Ovary (tissue), 7 donors: ENCODE measurements around the gene TOMM20.

- PRO-cap, 7 experiments, result no peak in any of the 7 experiments
- RAMPAGE, long total RNA, 2 experiments, result no peak in any of the 2 experiments
Measured at GRCh38 chr1:234702621-234702885, 92.6 kb upstream of the IRF2BP2 start.

DNA sequence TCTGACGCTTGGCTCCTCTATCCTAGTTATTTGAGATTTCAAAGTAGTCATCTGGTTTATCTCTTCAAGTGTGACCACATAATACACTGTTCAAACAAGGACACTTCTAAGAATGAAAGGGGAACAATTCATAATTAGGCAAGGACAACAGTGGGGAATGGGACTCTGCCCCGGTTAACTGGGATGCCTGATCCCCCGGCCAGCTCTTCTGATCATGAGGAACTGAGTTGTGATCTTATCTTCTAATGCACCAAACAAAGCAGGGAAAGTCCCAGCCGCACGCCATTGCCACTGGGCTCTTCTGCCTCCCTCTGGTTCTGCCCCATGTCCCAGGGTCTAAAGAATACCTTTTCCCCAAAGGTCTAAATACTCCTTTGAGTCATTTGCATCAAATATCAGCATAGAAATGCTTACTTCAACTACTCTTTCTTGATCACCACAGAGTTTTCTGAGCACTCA, 158.2 kb upstream of the IRF2BP2 start:
- PRO-cap, 7 experiments, result no peak in any of the 7 experiments
- RAMPAGE, long total RNA, 2 experiments, result no peak in any of the 2 experiments

DNA sequence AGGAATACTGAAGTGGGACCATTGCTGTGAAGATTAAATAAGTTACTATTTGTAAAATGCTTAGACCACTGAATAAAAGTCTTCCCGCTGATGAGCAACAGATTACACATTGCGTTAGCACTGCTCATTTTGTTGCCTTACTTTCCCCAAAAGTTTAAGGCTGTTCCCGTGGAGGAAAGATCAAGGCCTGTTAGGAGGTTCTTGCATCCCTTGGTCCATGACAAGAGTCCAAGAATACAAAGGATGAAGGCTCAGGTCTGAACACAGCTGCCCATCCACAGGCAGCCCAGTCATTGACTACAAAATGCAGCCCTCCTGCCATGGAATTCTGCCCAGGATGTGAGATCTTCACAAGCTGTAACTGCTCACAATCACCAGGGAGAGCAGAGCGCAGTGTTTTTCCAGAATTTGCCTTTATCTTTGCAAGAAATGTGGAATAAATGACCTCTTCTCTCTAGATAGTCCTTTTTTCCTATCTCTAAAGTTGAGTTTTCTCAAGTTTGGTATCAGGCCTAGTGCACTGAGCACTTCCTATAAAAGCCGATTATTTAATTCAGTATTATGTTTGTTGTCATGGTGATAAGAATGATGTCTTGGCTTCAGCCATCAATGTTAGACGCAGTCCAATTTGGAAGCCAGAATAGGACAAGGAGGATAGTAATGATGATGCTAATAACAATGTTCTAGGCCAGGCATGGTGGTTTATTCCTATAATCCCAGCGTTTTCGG, 246.8 kb upstream of the IRF2BP2 start:
- PRO-cap, 7 experiments, result peak in 2 of 7 experiments; most common plus-strand start position 638 of the sequence (in 2); most common minus-strand start position 522 of the sequence (in 2)
- RAMPAGE, long total RNA, 2 experiments, result no peak in any of the 2 experiments

DNA sequence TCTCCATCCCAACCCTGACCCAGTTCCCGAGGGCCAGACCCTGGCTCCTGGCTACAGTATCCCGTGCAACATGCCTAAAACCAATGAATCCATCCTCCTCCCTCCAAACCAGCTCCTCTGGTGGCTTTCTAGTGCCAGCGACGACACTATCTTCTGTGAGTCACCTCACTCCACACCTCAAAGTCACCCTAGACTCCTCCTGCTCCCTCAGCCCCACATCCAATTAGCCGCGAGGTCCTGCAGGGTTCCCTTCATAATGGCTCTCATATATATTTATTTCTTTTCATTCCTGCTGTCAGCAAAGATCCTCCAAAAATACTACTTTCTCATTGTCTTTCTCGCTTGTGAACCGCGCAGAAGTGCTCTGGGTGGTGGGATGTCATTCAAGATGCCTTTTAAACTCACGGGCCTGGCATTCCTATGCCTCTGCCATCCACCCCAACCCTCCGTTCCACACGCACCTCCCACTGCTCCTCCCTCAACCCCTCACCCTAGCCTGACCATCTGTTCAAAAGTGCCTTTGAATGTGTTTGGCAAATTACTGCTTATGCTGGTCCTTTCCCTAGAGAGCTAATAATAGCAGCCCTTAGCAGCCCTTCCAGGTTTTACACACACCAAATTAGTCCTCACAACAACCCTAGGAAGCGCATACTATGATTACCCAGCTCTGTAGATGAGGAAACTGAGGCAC, 259.0 kb downstream of the TOMM20 start:
- PRO-cap, 7 experiments, result no peak in any of the 7 experiments
- RAMPAGE, long total RNA, 2 experiments, result no peak in any of the 2 experiments

GRCh38 chr1:234894201-234894580, 234.4 kb downstream of the TOMM20 start:
- PRO-cap, 7 experiments, result no peak in any of the 7 experiments
- RAMPAGE, long total RNA, 2 experiments, result no peak in any of the 2 experiments

GRCh38 chr1:234897559-234898093, 231.0 kb downstream of the TOMM20 start:
- PRO-cap, 7 experiments, result no peak in any of the 7 experiments
- RAMPAGE, long total RNA, 2 experiments, result no peak in any of the 2 experiments

GRCh38 chr1:234907745-234908451, 220.7 kb downstream of the TOMM20 start:
- PRO-cap, 7 experiments, result peak in 1 of 7 experiments; most common plus-strand start chr1:234908322 (in 1)
- RAMPAGE, long total RNA, 2 experiments, result no peak in any of the 2 experiments

DNA sequence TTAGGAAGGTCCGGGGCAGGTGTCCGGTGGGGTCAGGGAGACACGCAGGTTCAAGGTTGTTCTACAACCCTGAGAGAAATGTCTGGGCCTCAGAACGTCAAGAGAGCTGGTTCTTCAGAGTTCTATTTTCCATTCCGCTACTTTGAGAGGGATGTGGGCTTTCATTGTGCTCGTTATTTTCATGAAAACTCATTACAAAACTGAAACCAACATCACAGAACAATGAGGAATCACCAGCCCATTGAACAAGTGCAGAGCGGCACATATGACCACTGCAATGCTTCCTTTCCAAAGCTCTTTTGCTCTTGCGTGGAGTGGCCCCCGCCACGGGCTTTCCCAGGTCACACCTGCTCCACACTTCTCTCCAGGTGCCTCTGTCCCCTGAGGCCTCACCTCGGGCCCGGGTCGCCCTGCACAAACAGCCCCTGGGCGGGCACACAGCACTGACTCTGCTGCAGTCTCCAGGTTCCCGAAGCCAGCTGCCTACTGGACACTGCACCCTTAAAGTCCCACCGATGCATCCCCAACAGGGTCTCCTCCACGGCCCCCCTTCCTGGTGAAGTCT, 201.8 kb downstream of the TOMM20 start:
- PRO-cap, 7 experiments, result no peak in any of the 7 experiments
- RAMPAGE, long total RNA, 2 experiments, result no peak in any of the 2 experiments

DNA sequence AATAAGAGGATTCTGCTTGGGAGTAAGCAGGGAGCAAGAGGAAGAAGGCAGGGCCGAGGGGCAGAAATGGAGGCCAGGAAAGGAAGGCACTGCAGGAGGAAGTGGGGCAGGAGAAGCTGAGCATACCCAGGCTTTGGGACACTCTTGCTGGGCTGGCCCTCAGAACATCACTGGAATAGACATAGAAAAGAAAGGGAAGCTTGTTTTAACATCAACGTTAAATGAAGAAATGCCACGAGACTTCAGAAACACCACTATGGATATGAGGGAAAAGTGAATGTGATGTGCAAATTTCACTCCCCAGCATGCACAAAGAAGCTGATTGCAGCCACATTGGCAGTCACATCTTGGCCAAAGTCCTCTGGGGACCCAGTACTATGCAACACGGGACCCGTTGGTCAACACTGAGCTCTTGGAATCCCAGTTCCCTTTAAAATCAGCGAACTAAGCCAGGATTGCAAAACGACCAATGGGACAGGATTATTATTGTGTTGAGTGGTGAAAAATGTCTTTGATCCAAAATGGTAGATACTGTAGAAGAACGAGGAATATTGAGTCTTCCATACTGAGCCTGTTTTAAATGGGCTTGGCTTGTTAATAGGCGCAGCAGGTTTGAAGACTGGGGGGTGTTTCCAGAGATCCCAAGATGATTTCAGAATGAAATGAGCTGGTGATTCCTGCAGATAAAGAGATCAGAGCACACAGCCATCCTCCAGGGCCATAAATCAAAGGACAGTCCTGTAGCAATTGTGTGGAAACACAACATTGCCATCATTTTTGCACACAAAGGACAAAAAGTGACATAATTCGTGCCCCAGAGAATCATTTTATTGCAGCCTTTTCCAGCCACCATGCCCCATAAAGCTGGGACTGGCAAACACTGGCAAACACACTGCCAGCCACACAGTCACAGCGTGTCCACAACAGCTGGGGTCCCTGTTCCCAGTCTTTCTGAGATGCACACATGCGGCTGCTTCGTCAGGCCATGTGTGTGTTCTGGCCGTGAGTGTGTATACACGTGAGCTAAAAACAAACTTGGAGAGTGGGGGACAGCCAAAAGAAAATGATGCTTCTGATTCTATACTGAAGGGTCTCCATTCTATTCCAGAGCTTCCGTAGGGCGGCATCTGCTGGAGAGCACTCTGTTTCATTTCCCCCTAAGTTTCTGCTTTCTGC, 152.2 kb downstream of the TOMM20 start:
- PRO-cap, 7 experiments, result no peak in any of the 7 experiments
- RAMPAGE, long total RNA, 2 experiments, result no peak in any of the 2 experiments

- PRO-cap, 7 experiments, result no peak in any of the 7 experiments
- RAMPAGE, long total RNA, 2 experiments, result no peak in any of the 2 experiments
Measured at GRCh38 chr1:234979273-234979918, 149.2 kb downstream of the TOMM20 start.

DNA sequence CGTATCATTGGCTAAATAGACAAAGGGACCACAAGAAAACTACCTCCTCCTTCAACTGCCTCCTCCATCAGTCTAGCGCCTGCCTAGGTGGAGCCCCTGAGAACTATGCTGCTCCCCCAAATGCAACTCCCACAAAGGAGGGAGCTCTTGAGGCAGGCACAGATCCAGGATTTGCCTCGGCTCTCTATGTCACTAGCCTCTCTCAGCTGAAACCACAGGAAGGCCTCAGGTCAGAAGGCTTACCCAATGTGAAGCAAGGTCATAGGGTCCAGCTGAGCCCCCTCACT, 148.3 kb downstream of the TOMM20 start:
- PRO-cap, 7 experiments, result peak in 1 of 7 experiments; most common plus-strand start position 67 of the sequence (in 1); most common minus-strand start position 110 of the sequence (in 1)
- RAMPAGE, long total RNA, 2 experiments, result no peak in any of the 2 experiments

DNA sequence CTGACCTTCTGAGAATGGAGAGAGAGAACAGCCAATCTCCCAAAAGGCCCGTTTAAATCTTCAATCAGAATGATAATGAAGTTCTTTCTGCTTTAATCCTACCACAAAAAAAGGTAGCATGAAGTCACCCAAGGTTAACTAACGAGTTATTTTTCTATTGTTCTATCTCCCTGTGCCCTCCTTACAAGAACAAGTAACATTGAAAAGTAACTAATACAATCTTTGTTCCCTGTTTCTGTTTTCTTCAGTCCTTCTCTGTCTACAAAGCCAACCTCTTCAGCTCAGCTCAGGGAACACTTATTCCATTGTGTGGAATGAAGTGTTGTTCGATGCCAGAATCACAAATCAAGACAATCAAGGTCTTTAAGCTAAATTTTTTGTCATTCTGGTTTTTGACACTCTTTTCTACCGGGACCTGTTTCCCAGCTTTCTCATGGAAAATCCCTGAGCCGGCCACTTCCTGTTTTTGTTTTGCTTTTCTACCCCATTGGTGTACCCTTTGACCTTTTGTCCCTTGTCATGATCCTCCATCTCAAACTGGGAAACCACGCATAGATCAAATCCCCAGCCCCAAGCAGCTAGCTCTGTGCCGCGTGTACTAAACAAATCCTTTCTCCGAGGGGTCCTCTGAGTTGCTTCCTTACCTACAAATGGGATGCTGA, 141.9 kb downstream of the TOMM20 start:
- PRO-cap, 7 experiments, result peak in 3 of 7 experiments; most common plus-strand start position 247 of the sequence (in 2); most common minus-strand start position 451 of the sequence (in 3)
- RAMPAGE, long total RNA, 2 experiments, result no peak in any of the 2 experiments

DNA sequence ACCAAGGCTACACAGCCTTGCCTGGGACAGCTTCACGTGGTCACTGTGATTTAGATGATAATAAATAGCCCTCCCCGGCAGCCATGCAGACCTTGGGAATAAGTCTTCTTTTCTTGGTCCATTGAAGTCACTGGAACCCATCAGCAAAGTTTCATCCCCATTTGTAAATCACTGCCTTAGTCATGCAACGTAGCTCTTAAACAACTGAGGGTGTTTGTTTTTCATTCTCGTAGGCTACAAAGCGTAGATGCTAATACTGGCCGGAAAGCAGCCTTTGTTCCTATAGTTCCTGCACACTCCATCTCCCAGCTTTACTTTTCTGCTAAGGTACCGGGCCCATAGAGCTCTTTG, 105.6 kb downstream of the TOMM20 start:
- PRO-cap, 7 experiments, result no peak in any of the 7 experiments
- RAMPAGE, long total RNA, 2 experiments, result no peak in any of the 2 experiments

DNA sequence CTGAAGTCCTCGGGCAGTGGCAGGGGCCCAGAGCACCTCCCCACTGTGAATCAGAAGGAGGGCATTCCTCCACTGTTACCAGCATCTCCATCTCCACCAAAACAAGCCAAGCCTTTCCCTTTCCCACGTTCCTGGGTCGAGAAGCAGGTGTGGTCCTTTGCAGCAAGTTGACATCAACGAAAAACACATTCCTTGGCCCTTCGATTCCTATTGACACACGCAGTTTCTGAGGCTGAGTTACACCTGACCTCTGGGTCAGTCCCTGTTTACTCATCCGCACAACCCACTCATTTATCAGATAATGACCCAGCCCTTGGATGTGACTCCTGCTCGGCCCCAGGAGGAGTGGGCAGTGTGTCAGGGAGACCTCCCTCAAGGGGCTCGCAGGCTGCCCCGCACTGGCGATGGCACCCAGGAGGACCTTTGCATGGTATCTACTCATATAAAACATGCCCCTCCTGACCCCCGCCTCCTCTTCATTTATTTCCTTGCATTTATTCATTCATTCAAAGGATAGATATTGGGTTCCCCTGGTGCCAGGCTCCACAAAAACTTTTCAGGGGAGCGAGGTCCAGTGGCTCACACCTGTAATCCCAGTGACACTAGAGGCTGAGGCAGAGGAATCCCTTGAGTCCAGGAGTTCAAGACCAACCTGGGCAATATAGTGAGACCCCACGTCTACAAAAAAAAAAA, 60.2 kb downstream of the TOMM20 start:
- PRO-cap, 7 experiments, result no peak in any of the 7 experiments
- RAMPAGE, long total RNA, 2 experiments, result no peak in any of the 2 experiments

GRCh38 chr1:235075547-235075904, 53.1 kb downstream of the TOMM20 start:
- PRO-cap, 7 experiments, result peak in 5 of 7 experiments; most common plus-strand start chr1:235075665 (in 3)
- RAMPAGE, long total RNA, 2 experiments, result start-site peak on the plus strand in 1 of 2 experiments, at chr1:235075616-235075665 at its widest, 5 reads per replicate

DNA sequence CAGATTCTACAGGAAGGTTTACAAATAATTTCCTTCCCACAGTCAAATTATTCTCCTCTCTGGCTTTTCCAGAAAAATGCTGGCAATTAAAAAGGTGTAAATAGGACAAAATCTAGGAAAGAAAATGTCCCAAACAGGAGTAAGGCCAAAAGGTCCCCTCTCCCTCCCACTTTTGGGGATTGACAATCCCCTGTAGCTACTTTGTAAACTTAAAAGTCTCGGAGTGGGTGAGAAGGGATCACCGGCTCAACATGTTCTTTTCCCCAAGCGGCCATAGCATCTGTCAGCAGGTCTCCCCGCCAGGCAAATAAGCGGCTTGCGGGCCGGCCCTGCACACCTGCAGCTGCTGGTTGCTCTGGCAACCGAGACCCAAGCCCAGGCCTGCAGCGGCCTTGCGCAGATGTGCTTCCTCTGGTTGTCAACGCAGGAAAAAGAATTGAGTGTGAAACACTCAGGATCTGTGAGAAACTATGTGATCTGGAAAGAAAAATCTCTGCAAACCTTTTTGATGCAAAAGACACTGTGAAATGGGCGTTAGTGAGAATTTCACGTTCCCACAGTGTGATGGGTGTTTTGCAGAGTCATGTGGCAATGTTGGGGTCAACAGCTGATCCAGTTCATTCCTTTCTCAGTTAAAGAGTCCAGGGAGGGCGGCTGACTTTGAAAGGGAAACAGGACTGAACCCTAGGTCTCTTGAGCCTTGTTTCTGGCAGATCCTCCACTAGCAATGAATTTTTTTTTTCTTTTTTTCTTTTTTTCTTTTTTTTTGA, 28.5 kb downstream of the TOMM20 start:
- PRO-cap, 7 experiments, result no peak in any of the 7 experiments
- RAMPAGE, long total RNA, 2 experiments, result no peak in any of the 2 experiments

GRCh38 chr1:235108912-235109878, 19.4 kb downstream of the TOMM20 start:
- PRO-cap, 7 experiments, result no peak in any of the 7 experiments
- RAMPAGE, long total RNA, 2 experiments, result no peak in any of the 2 experiments

- PRO-cap, 7 experiments, result peak in 7 of 7 experiments; most common plus-strand start chr1:235129023 (in 7); most common minus-strand start chr1:235128837 (in 6)
- RAMPAGE, long total RNA, 2 experiments, result start-site peak on the minus strand in 2 of 2 experiments, at chr1:235128808-235128951 at its widest, 81 to 354 reads per replicate
Measured at GRCh38 chr1:235128410-235129345, at the start of gene TOMM20. Gene TOMM20, minus strand, starts transcription at chr1:235128837.

DNA sequence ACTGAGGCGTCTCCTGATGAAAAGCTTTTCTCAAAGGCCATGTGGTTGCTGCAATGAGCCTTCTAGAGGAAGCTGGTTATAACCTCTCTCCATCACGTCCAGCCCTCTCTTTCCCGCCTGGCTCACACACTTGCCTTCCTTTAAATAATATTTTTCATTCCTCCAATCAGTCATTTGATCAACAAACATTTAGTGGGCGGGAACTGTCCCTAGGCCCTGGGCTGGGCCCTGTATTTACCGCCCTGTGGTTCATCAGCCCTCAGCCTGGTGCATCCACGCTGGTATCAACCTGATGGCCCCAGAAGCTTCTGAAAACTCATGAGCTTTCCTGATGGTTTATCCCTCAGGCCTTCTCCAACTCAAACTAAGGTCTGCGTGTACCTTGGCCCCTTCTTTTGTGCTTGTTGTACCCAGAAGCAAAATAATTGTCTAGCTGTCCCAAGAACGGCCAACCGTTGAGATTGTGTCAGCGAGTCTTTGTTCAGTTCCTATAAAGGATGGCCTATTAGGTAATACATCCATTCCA, 75.4 kb upstream of the LYST start:
- PRO-cap, 7 experiments, result no peak in any of the 7 experiments
- RAMPAGE, long total RNA, 2 experiments, result no peak in any of the 2 experiments

- PRO-cap, 7 experiments, result no peak in any of the 7 experiments
- RAMPAGE, long total RNA, 2 experiments, result no peak in any of the 2 experiments
Measured at GRCh38 chr1:235945765-235946695, 79.3 kb upstream of the LYST start.